A375 (cell line): ENCODE measurements around a stretch of chr7.

DNA sequence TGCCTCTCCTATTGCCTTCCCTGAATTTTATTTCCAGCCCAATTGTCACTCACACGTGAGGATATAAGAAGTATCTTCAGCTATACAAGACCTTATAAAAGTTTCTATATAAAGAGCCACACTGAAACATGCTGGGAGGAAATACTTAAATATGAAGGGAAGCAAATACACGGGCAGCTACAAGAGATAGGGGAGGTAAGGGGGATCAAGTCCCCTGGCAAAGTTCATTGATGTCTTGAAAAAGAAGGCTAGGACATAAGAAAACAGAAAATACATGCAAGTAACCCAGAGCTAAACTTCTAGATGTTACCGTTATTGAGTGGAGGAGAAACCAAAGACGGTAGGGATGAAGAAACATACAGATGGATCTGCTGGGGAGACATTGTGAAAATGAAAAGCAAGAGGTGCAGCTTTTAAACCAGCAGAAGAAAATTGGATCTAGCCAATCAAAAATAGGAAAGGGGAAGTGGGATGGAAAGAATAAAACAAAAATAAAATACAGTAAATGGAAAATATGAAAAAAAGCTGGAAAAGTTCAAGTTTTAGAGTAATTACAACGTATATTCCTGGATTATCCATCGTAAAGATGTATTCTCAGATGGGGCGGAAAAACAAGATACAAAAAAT, 261.8 kb downstream of the SDK1 start:
- RAMPAGE, long total RNA: no peak

DNA sequence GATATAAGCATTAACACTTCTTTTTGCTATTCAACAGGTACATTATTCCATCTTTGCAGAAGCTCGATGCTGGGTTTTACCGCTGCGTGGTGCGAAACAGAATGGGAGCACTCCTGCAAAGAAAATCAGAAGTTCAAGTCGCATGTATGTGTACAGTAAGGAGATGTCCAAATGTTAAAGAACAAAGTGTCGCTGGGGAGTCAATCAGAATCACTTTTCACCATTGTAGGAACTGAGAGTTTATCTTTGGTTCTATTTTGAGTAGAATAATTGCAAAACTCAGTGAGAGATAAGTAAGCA, 337.9 kb downstream of the SDK1 start:
- RAMPAGE, long total RNA: no peak

DNA sequence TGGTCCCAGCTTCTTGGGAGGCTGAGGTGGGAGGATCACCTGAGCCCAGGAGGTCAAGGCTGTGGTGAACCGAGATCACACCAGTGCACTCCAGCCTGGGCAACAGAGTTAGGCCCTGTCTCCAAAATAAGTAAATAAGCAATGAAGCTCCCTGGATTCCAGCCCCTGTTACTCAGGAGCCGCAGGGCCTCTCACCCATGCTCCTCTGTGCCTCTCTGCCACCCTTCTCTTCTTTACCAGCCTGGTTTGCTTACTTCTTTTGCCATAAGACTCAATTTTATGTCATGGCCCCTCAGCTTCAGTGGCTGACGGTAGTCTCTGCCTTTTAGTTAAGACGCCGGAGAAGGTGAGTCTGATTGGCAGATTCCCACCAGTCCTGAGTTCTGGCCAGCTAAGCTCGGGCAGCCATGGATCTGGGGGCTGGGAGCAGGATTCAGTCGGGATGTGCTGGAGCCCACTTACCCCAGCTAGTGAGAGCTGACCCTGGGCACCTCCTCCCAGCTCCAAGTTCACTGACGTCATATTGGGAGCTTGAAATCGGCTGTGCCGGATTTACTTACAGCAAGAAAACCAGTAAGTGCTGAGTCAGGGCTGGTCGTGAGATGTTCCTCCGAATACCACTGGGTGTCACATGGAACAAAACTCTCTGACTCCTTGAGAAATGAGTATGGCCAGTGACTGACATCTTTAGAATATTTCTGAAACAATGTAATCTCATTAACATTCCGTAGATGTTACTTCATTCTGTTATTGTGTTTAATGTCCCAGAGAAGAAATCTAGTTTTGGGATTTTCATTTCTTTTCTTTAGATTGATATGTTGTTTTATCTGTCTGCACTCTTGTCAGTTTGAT, 621.0 kb downstream of the SDK1 start:
- RAMPAGE, long total RNA: no peak

GRCh38 chr7:3943676-3944085, 642.6 kb downstream of the SDK1 start:
- RAMPAGE, long total RNA: no peak

DNA sequence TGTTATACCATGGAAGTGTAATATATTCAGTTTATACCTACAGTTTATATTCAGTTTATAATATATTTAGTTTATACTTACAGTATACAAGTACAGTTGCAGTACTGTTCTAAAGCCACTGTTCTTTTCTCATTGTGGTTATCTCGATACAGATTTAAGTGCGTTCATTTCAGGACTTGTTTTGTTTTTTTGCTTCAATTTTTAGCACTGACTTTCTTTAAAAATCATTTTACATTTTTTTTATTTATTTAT, 596.9 kb upstream of the FOXK1 start:
- RAMPAGE, long total RNA: no peak

GRCh38 chr7:4641083-4641545, 41.0 kb upstream of the FOXK1 start:
- RAMPAGE, long total RNA: no peak

- RAMPAGE, long total RNA: no peak
Measured at GRCh38 chr7:4641546-4642465, 40.3 kb upstream of the FOXK1 start.

GRCh38 chr7:4683099-4683665, 1.1 kb downstream of the FOXK1 start:
- RAMPAGE, long total RNA: no peak

GRCh38 chr7:4689422-4690442, 7.6 kb downstream of the FOXK1 start:
- RAMPAGE, long total RNA: no peak

DNA sequence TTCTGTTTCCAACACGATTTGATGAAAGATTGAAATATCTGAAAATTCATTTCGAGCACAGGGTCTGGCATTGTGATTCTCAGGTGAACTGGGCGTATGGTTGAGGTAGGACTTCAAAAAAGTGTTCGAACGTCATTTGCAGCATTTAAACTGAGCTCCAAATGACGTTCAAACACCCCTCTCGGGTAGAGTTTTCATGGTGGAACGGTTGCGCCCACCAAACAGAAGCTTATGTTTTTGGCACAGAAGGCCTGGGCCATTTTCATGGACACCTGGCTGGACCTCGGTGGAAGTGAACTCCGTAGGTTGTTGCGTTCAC, 17.0 kb upstream of the AP5Z1 start:
- RAMPAGE, long total RNA: no peak

DNA sequence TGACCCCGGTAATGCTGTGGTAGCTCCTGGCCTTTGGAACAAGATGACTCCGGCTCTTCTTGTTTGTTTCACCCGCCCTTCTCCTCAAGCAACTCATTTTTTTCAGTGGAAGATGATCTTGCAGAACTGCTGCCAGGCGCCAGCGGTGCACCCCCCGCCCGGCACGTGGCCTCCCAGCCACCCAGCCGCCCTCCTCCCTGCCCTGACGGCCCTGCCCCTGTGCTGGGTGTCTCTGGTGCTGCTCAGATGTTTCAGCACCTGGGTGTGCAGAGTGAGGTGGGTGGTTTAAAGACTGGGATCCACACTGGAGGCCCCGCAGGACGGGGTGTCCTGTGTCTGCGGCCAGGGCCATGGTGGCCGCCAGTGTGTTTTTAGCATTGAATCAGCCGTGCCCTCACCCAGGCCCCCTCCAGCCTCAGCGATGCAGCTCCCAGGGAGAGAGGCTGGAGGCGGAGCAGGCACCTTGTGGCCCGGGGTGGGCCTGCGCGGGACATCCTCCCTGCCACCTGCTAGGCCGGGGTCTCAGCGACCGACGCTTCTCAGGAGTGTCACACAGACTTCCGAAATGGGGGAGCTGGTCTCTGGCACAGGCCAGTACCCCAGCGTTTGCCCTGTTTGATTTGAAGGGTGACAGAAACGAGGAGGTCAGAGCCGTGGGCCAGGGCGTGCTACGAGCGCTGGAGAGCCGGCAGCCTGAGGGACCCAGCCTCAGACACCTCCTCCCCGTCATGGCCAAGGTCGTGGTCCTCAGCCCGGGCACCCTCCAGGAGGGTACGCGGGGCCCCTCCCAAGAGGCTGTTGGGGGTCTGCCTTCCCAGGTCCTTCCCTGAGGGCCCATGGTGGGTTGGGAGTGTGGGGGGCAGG, 7.5 kb downstream of the AP5Z1 start:
- RAMPAGE, long total RNA: no peak

- RAMPAGE, long total RNA: no peak
Measured at GRCh38 chr7:4794268-4794512, 18.8 kb downstream of the AP5Z1 start.

GRCh38 chr7:5235103-5235676, 45.2 kb downstream of the WIPI2 start:
- RAMPAGE, long total RNA: no peak

- RAMPAGE, long total RNA: no peak
Measured at GRCh38 chr7:5296851-5297387, 14.2 kb downstream of the SLC29A4 start.

DNA sequence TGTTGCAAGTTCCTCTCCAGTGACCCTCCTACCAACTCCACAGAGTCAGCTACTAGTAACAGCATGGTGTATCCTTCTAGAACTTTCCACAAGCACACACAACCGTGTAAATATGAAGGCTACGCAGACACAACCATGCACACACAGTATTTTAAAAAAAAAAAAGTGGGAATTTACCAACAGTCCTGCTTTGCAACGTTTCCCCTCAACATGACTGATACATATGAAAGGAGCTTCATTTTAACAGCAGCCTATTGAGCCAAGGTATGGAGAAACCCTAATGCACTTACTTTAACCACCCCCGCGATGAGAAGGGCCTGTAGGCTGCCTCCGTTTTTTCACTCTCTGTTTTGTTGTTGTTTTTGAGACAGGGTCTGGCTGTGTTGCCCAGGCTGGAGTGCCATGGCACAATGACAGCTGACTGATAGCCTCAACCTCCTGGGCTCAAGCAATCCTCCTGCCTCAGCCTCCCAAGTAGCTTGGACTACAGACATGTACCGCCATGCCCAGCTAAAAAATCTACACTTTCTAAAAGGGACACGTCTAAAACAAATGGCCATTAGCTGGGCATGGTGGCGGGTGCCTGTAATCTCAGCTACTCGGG, 43.5 kb downstream of the SLC29A4 start:
- RAMPAGE, long total RNA: no peak

GRCh38 chr7:5349459-5350038, 66.8 kb downstream of the SLC29A4 start:
- RAMPAGE, long total RNA: no peak

DNA sequence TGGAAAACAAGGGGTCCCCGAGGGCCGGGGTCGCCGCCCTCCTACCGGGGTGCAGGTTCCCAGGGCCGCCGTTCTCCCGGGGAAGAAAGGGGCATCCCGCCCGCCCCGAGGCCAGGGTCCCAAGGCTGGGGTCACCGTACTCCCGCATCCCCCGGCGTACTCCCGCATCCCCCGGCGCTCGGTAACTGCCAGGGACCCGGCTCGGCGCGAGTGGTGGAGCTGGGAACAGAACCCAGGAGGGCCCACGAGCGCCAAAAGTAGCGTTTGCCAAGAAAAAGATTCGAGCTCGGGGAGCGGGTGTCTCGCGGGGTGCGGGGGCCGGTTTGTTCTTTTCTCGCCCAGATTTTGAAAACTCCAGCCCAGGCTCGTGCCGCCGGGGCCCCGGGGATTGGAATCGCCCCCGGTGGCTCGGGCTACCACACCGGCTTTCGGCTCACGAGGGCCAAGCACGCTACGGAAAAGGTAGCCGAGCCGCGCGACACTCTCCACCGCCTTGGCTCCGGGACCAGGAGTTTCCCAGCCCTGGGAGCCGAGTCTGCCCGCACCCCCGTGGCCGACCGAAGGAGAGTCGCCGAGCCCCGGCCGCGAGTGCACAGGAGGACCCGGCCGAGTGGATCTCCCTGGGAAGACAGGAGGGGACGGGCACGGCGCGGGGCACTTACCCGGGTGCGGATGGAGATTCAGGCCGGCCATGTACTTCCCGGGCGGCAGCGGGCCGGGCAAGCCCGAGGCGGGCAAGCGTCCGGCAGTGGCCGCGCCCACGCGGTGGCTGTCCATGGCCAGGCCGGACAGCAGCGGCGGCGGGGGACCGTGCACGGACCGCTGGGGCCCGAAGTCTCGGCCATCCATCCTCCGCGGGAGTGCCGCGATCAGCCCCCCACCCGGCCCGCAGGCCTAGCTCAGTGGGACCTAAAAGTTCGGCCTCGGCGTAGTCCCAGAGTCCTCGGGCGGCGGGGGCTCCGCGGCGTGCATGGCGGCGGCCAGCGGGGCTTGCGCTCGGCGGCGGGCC, 2.9 kb downstream of the TNRC18 start:
- RAMPAGE, long total RNA: no peak

GRCh38 chr7:5424950-5425239, 1.3 kb upstream of the TNRC18 start:
- RAMPAGE, long total RNA: no peak

- RAMPAGE, long total RNA: no peak
Measured at GRCh38 chr7:5495642-5496307, 17.8 kb downstream of the FBXL18 start.

GRCh38 chr7:5512697-5513282, 819 bp downstream of the FBXL18 start:
- RAMPAGE, long total RNA: no peak